Ovary (tissue), 7 donors: ENCODE data around the genes ACBD4 and HEXIM1.

GRCh38 chr17:44193469-44194339, 6.0 kb downstream of the ATXN7L3 start:
- PRO-cap, 7 experiments: no peak in any of the 7 experiments
- RAMPAGE, long total RNA, 2 experiments: no peak in any of the 2 experiments

- PRO-cap, 7 experiments: peak in 7 of 7 experiments; most common plus-strand start chr17:44219022 (in 4); most common minus-strand start chr17:44219068 (in 7)
- RAMPAGE, long total RNA, 2 experiments: start-site peak on the minus strand in 2 of 2 experiments, at chr17:44219008-44219068 at its widest, 16 to 17 reads per replicate
These were observed 536 bp downstream of the UBTF start for GRCh38 chr17:44218936-44219341.

GRCh38 chr17:44220548-44221176, 1.2 kb upstream of the UBTF start:
- PRO-cap, 7 experiments: peak in 7 of 7 experiments; most common plus-strand start chr17:44220659 (in 2); most common minus-strand start chr17:44221024 (in 5)
- RAMPAGE, long total RNA, 2 experiments: start-site peak on the minus strand in 2 of 2 experiments, at chr17:44220854-44220879 at its widest, 89 to 224 reads per replicate

DNA sequence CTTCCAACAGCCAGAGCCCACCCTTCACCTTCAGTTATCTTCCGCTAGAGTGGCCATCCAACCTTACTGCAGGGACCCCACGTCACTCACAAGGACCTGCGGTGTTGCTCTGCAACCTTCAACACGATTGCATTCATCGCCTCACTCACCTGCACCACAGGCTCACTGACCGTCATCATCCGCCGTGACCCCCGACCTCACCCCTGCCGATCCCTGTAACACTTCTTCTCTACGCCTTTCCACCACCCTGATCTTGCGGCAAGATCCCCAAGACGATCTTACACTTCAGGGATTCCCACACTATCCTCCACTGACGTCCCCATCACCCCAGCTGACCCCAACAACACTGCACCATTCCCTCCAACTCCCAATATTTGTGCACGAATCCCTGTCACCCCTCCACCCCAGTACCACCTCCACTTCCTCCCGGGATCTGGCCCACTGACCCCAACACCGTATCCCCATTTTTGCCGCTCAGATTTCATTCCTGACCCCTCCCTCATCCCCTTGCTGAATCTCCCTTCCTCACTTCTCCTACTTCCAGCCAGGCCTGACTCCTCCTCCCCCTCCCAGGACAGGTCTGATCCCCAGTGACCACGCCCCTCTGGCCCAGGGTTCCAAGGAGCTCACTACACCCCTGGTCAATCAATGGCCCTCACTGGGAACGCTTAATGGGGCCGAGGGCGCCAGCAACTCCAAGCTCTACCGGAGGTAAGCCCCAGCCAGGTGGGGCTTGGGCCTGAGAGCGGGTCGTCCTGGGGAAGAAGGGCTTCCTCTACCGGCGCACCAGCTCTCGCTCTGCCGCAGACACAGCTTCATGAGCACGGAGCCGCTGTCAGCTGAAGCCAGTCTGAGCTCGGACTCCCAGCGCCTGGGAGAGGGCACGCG, 7.7 kb downstream of the RUNDC3A start:
- PRO-cap, 7 experiments: no peak in any of the 7 experiments
- RAMPAGE, long total RNA, 2 experiments: no peak in any of the 2 experiments

DNA sequence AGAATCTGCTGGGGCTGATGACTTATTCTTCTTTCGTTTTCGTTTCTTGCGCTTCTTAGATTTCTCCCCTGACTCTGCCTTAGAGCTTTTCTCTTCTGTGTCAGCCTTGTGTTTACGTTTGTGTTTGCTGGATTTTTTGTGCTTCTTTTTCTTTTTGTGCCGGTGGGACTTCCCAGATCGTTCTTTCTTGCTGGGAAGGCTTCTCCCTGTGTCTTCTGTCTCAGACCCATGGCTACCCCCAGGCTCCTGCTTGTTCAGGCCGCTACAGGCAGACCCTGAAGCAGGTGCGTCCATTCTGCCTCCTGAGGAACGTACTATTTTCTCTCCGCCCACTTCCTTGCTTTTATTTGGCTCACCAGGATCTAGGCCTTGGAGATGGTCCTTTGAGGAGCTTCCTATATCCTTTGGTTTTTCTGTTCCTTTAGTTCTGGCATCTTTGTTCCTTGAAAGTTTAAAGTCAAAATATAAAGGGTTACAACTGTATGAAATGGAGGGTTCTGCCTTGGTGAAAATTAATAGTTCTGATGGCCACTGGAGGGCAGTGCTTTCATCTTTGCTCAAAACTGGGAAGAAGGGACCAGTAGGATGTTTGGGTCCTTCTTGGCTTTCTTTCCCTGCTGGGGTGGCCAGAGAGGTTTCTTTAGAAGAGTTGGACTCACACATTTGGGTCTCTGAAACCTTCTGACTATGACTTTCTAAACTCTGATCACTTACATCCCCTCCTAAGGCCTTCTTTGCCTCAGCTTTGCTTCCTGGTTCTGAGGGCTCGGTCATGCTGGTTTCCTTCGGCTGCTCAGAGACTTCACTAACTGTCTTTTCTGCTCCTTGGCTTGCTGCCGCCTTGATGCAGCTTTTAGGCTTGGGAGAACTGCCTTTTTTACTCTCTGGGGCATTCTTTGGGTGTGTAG, 10.7 kb upstream of the ITGA2B start:
- PRO-cap, 7 experiments: no peak in any of the 7 experiments
- RAMPAGE, long total RNA, 2 experiments: no peak in any of the 2 experiments

- PRO-cap, 7 experiments: no peak in any of the 7 experiments
- RAMPAGE, long total RNA, 2 experiments: no peak in any of the 2 experiments
These were observed 36.6 kb downstream of the GPATCH8 start for GRCh38 chr17:44466543-44467073.

DNA sequence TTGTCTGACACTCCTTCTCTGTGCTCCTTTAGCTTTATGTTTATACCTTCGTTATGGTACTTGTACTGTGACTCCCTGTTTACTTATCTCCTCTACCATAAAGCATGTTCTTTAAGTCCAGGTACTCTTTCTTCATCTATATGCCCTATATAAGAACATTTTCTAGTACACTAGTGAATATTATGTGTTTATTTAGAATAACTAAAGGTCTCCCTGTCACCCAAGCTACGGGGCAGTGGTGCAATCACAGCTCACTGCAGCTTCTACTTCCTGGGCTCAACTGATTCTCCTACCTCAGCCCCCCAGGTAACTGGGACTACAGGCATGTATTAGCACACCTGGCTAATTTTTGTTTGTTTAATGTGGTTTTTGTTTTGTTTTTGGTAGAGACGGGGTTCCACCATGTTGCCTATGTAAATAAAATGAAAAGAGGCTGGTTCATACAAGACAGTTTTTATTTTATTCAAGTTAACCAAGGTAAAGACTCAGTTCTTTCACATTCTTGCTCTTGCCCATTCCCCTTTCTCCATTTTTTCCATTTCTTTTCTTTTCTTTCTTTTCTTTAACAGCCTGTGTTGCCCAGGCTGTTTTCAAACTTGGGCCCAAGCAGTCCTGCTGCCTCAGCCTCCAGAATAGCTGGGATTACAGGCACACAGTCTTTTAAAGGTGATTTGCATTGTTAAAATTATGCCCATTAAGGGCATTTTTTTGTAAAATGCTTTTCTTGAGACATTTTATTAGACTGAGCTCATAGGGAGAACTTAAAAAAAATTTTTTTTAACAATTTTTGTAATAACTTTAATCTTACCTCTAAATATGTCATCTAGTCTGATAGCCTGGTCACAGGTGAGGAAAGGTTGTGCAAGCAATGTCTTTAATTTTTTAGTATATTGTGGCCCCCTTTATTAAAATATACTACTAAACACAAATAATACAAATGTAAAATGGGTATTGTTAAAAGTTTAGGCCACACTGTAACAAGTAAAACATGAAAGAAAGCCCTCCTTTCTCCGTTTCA, 17.2 kb downstream of the GPATCH8 start:
- PRO-cap, 7 experiments: no peak in any of the 7 experiments
- RAMPAGE, long total RNA, 2 experiments: no peak in any of the 2 experiments

DNA sequence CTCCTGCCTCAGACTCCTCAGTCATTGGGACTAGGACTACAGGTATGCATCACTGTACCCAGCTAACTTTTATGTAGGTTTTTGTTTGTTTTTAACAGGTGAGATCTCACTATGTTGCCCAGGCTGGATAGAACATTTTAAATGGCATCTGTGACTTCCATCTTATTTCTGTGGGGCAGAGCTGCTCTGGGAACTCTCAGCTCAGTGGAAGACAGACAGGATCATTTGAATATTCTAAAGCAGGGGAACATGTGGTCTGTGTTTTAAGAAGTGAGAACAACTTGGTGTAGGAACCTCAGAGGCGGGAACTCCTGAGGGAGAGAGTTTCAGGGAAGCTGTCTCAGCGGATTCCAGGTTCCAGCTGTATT, 21.4 kb upstream of the FZD2 start:
- PRO-cap, 7 experiments: peak in 7 of 7 experiments; most common plus-strand start position 292 of the sequence (in 6)
- RAMPAGE, long total RNA, 2 experiments: no peak in any of the 2 experiments

DNA sequence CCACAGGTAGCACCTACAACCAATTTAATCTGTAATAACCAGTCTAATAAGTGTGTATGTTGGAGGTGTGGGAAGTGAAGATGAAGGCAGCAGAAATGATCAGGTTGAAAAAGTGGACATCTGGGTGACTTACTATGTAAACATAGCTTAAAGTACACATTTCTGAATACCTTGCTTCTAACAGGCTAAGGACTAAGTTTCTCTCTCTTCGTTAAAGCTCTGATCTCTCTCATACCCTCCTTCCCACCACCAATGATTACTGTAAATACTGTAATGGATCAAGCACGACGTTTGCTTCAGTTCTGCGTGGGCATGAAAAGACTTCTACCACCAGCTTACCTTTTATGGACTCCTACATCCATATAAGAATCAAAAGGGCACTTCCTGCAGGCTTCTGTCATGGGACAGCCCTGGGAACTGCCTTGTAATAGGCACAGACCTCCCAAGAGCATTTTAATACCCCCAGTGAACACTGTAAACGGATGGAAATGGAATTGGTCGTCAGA, 799 bp downstream of the CCDC43 start:
- PRO-cap, 7 experiments: no peak in any of the 7 experiments
- RAMPAGE, long total RNA, 2 experiments: no peak in any of the 2 experiments

GRCh38 chr17:44858973-44859850, 11.5 kb downstream of the HIGD1B start:
- PRO-cap, 7 experiments: no peak in any of the 7 experiments
- RAMPAGE, long total RNA, 2 experiments: no peak in any of the 2 experiments

DNA sequence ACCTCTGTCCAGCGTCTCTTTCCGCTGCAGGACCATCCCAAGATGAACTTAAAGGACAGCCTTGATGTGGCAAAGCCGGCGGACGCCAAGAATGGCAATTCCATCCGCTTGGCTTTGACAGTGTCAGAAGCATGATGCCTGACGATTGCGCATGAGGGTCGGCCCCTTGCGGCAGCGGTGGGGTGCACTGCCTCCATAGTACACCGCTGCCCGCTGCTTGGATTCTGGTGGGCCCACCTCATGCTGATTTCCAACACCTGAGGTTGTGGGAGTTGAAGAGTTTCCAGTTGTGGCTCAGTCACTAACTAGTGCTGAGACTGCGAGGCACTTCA, 505 bp upstream of the KIF18B start:
- PRO-cap, 7 experiments: no peak in any of the 7 experiments
- RAMPAGE, long total RNA, 2 experiments: no peak in any of the 2 experiments

DNA sequence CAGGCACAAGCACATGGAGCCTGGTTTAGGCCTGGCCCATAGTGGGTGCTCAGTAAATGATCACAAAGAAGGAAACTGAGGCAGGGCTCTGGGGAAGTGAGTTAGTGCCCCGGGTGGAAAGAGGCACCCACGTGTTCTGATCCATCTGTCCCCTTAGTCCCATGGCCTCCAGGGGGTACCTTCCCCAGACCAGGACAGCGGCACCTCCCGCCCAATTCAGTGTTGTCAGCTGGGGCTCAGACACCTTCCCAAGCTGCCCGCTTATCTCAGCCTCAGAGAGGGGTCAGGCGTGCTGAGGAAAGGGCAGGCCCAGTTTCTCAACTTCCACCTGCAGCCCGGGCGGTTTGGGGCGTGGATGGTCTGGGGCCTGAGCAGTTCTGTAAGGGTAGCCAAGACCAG, 5.2 kb downstream of the PLCD3 start:
- PRO-cap, 7 experiments: no peak in any of the 7 experiments
- RAMPAGE, long total RNA, 2 experiments: no peak in any of the 2 experiments

- PRO-cap, 7 experiments: peak in 7 of 7 experiments; most common plus-strand start chr17:45135690 (in 7); most common minus-strand start chr17:45135529 (in 1)
- RAMPAGE, long total RNA, 2 experiments: start-site peak on the plus strand in 2 of 2 experiments, at chr17:45135671-45135691 at its widest, 70 to 85 reads per replicate
These were observed at the start of gene ACBD4 for GRCh38 chr17:45135181-45135972. TSS of gene ACBD4 (plus strand) at chr17:45135687.

GRCh38 chr17:45146436-45147145, 1.7 kb upstream of the HEXIM1 start:
- PRO-cap, 7 experiments: peak in 5 of 7 experiments; most common plus-strand start chr17:45147038 (in 5); most common minus-strand start chr17:45146839 (in 1)
- RAMPAGE, long total RNA, 2 experiments: no peak in any of the 2 experiments

DNA sequence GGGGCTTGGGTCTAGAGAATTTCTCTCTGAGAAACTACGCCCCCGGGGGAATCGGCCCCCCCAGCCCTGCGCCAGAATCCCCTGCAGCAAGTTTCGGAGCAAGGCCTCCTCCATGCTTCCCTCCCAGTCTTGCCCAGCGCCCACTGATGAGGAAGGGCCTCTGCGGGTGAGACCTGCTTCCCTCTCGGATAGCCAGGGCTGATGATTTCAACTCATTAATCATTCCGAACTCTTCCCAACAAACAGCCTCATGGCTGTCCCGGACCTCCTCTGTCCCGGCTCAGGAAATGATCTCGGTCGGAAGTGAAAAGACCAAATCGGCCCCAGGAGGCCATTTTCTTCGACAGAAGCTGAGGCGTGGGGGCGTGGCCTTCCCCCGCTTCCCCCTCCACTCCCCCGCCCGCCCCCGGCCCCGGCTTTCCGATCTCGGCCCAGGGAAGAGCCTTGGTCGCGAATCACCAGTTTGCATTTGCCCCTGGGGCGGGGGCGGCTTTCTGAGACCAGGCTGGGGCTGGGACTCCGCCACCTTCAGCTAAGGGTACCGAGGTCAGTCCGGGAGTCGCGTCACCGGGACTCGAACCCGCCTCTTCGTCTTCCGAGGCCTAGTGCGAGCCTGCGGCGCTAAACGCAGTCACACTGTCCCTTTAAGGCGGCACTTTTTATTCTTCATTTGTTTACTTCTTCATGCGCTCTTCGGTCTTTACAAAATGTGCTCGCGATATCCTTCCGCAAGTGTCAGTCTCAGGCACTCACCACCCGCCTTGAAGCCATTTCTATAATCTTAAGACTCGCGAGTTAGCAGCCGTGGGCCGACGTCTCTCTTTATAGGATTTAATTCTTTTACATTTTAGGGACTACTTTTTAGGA, 896 bp upstream of the HEXIM1 start:
- PRO-cap, 7 experiments: peak in 7 of 7 experiments; most common plus-strand start position 418 of the sequence (in 7); most common minus-strand start position 272 of the sequence (in 4)
- RAMPAGE, long total RNA, 2 experiments: start-site peak on the minus strand in 1 of 2 experiments, centred at position 812 of the sequence, 5 reads per replicate

GRCh38 chr17:45148391-45149130, at the start of gene HEXIM1:
TSS of gene HEXIM1 (plus strand) at chr17:45148475.
- PRO-cap, 7 experiments: peak in 7 of 7 experiments; most common plus-strand start chr17:45148478 (in 6); most common minus-strand start chr17:45148803 (in 7)
- RAMPAGE, long total RNA, 2 experiments: start-site peak on the plus strand in 2 of 2 experiments, at chr17:45148598-45148637 at its widest, 19 to 23 reads per replicate

- PRO-cap, 7 experiments: no peak in any of the 7 experiments
- RAMPAGE, long total RNA, 2 experiments: no peak in any of the 2 experiments
These were observed 5.4 kb downstream of the FMNL1 start for GRCh38 chr17:45226867-45227717.

DNA sequence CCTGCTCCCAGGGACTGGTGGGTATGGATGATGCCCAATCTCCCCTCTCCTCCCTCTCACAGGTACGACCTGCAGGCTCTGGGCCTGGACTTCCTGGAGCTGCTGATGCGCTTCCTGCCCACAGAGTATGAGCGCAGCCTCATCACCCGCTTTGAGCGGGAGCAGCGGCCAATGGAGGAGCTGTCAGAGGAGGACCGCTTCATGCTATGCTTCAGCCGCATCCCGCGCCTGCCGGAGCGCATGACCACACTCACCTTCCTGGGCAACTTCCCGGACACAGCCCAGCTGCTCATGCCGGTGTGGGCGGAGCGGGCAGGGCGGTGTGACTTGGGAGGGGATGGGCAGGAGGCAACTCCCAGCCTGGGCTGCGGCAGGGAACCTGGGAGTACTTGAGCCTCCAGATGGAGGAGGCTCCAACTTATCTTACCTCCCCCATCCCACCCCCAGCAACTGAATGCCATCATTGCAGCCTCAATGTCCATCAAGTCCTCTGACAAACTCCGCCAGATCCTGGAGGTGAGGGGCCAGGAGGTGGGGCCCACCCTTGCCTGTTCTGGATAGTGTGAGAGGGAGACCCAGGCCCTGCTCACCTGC, 18.1 kb downstream of the SPATA32 start:
- PRO-cap, 7 experiments: no peak in any of the 7 experiments
- RAMPAGE, long total RNA, 2 experiments: no peak in any of the 2 experiments

DNA sequence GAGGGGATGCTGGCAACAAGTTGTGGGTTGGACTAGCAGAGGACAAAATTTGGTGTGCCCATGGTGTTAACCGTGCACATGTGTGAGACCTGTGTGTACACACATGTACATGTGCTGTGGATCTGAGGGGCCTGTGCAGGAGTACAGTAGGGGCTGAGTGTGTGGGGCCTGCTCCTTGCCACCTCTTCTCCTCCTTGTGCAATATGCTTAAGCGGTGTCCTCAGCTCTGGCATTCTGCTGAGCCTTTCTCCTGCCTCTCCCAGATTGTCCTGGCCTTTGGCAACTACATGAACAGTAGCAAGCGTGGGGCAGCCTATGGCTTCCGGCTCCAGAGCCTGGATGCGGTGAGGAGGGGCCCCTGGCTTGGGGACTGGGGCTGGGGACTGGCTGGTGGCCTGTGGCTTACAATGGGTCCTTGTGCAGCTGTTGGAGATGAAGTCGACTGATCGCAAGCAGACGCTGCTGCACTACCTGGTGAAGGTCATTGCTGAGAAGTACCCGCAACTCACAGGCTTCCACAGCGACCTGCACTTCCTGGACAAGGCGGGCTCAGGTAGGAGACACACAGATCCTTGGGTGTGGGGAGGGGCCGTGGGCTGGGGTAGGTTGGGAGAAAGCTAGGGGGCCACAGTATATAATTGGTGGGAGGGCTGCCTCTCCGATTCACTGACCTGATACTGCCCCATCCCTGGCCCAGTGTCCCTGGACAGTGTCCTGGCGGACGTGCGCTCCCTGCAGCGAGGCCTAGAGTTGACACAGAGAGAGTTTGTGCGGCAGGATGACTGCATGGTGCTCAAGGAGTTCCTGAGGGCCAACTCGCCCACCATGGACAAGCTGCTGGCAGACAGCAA, 17.1 kb downstream of the SPATA32 start:
- PRO-cap, 7 experiments: no peak in any of the 7 experiments
- RAMPAGE, long total RNA, 2 experiments: no peak in any of the 2 experiments

- PRO-cap, 7 experiments: no peak in any of the 7 experiments
- RAMPAGE, long total RNA, 2 experiments: no peak in any of the 2 experiments
These were observed 11.8 kb upstream of the SPATA32 start for GRCh38 chr17:45273365-45274389.